Calu3 (cell line): Measurements from ENCODE around the gene AFDN.

DNA sequence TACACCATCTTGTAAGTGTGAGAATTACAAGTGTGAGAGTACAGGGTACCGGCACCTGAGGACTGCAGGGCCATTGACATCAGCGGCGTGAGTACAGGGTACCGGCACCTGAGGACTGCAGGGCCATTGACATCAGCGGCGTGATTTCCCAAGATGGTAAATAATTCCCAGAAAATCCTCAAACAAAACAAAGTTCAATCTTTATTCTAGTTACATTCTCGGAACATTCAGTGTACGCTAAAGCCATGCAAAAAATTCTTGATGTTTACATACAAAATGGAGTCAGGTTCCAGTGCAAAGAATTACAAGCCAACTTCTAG, 172.5 kb downstream of the TTLL2 start:
- PRO-cap, result no peak

DNA sequence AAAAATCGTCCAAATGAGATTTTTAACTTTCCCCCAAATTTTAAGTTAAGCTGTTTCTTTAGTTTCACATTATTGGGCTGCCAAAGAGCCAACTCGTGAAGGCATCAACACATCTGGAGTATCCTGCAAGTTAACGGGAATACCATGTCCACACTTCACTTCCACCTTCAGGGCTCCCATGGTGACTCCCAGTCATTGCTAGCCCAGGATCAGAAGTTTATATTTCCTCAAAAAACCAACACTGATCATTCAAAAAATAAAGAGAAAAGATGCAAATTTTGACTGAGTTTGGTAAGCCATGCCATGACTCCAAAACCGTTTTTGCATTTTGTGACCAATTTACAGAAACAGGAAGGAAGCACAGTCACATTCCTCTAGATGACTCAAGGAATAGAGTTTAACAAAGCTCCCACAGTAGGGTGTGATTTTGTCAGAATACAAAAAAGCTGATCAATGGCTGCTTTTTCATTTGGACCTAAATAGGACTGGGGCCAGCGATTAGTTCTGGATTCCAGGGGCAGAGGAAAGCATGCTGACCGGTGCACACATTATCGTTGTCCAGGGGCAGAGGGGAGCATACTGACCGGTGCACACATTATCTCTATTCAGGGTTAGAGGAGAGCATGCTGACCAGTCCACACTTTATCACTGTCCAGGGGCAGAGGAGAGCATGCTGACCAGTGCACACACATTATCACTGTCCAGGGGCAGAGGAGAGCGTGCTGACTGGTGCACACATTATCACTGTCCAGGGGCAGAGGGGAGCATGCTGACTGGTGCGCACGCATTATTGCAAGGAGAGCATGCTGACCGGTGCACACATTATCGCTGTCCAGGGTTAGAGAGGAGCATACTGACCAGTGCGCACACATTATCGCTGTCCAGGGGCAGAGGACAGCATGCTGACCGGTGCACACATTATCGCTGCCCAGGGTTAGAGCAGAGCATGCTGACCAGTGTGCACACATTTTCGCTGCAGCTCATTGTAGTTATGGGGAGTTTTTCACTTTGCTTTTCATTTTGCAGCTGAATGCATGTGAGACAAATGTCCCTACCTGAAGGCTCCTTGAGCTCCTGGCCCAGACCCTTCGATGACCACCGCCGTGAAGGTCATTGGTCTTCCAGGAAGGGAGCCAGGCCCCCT, 179.2 kb upstream of the AFDN start:
- PRO-cap, result no peak

- PRO-cap, result no peak
Measured at GRCh38 chr6:167778395-167778953, 48.2 kb upstream of the AFDN start.

- PRO-cap, result bidirectional peak, plus-strand start at chr6:167791780, minus-strand start at chr6:167791580
Measured at GRCh38 chr6:167790816-167792088, 35.5 kb upstream of the AFDN start.

DNA sequence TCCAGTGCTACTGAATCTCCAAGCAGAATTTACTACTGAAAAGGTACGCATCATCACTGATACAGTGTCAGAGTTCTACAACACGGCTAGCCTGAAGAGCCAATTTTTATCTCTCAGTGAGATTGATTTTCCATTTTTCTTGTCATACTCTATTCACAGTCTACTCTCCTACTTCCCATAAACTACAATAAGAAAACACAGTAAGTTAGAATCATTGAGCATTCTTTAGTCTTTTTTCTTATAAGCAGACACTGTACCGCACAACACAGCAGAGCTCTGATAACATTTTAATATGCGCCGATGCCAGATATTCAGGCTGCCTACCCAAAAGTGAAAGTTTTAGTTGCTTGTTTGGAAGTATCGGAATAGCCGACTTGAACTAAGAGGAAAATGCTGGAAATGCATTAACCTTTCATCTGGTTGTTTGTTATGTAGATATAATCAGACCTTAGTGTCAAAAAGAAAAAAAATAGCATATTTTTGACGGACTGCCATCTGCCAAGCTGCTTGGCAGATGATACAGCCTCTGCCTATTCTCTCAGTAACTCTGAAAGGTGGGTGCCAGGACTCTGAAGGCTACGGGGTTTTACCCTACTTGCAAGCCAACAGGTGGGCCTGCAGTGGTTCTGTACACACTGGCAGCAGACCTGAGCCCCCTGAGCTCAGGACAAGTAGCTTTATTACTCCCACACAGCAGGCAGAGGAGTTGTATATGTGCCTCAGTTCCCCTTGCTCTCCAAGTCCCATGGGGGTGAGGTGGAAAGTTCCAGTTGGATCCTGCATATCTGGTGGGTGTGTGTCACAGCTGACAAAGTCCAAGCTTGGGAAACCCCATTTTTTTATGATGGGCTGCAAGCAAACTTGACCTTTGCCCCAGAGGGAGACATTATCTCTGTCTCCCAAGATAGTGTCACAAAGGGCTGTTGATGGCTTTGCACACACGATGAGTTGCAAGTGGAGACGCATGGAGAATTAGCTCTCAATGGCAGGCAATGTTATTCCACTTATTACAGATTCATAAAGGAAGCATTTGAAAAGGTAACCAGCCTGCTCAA, 20.7 kb upstream of the AFDN start:
- PRO-cap, result no peak

DNA sequence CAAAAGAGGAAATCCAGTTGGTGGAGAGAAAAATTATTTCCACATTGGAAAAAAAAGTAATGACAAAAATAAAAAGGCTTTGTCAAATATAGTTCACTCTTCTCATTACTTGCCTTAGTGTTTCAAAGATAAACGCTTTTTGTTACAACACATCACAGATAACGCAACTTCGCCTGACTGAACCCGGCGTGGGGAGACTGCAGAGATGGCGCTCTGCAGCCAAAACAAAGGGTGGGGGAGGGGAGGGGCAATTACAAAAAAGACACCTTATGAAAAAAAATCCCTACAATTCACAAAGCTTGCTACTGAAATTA, 1.7 kb upstream of the AFDN start:
- PRO-cap, result no peak

DNA sequence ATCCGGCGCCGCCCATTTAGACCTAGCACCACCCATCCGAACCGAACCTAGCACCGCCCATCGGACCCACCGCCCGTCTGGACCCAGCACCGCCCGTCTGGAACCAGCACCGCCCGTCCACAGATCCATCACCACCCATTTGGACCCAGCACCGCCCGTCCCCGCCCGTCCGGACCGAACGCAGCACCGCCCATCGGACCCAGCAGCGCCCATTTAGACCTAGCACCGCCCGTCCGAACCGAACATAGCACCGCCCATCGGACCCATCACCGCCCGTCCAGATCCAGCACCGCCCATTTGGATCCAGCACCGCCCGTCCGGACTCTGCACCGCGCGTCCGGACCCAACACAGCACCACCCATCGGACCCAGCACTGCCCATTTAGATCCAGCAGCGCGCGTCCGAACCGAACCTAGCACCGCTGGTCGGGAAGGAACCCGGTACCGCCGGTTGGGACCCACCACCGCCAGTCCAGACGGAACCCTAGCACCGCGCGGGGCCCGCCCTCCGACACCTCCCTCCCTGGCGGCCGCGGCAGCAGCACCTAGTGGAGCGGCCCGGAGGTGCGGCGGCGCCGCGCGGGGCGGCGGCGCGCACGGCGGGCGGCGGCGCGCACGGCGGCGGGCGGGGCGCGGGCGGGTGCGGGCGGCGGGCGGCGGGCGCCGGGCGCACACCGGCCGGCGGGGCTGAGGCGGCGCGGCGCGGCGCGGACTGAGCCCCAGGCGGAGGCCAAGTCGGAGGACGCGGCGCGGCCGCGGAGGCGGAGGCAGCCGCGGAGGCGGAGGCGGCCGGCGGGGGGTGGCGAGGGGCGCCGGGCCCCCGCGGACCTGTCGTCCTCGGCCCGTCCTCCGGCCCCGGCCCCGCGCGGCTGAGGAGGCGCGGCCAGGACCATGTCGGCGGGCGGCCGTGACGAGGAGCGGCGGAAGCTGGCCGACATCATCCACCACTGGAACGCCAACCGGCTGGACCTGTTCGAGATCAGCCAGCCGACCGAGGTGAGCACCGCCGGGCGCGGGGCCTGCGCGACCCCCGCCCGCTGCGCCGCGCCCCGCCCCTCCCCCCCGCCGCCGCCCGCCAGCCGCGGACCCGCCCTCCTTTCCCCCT, at the start of gene AFDN:
AFDN (plus strand) TSS at position 669 of the 1,104 bp plus-strand sequence.
- PRO-cap, result bidirectional peak, plus-strand start at position 671 of the sequence, minus-strand start at position 546 of the sequence; bidirectional peak, plus-strand start at position 971 of the sequence, minus-strand start at position 870 of the sequence

DNA sequence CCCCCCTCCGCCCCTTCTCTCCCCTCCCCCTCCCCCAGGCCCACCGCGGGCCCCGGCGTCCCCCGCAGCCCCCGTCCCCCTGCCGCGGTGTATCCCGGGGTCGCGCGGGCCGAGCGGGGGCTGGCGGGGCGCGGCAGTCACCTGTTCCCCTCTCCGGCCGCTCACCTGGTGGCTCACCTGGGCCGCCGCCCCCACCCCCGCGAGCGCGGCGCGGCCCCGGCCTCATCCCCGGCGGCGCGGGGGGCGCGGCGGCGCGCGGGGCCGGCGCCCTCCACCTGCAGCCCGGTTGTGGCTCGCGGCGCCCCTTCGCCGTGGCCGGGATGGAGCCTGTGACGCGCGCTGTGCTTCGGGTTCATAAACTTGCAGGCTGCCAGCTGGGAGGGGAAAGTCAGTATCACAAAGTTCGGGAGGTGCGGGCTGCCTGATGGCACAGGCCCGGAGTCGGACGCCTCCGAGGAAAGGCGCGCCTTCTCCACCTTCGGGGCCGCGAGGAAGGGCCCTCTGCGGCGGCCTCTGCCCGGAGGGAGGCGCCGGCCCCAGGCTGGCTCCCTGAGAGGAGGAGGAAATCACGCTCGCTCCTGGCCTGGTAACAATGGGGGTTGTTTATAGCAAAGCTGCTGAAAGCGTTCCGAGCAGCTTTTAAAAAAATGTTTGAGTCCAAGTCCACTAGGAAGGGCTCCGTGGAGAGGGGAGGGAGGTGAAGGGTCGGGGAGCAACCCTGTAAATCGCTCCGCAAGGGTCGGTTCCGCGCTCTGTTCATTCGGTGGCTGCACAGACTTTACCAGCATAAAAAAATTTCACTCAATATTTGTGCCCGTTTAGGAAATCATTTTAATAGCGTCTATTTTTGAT, 862 bp downstream of the AFDN start:
- PRO-cap, result bidirectional peak, plus-strand start at position 399 of the sequence, minus-strand start at position 167 of the sequence

- PRO-cap, result no peak
Measured at GRCh38 chr6:167839739-167840171, 13.0 kb downstream of the AFDN start.

- PRO-cap, result unidirectional peak, minus-strand start at chr6:167850979
Measured at GRCh38 chr6:167850488-167851208, 23.9 kb downstream of the AFDN start.

GRCh38 chr6:167855359-167856389, 29.0 kb downstream of the AFDN start:
- PRO-cap, result no peak

- PRO-cap, result no peak
Measured at GRCh38 chr6:167857953-167859162, 31.6 kb downstream of the AFDN start.

DNA sequence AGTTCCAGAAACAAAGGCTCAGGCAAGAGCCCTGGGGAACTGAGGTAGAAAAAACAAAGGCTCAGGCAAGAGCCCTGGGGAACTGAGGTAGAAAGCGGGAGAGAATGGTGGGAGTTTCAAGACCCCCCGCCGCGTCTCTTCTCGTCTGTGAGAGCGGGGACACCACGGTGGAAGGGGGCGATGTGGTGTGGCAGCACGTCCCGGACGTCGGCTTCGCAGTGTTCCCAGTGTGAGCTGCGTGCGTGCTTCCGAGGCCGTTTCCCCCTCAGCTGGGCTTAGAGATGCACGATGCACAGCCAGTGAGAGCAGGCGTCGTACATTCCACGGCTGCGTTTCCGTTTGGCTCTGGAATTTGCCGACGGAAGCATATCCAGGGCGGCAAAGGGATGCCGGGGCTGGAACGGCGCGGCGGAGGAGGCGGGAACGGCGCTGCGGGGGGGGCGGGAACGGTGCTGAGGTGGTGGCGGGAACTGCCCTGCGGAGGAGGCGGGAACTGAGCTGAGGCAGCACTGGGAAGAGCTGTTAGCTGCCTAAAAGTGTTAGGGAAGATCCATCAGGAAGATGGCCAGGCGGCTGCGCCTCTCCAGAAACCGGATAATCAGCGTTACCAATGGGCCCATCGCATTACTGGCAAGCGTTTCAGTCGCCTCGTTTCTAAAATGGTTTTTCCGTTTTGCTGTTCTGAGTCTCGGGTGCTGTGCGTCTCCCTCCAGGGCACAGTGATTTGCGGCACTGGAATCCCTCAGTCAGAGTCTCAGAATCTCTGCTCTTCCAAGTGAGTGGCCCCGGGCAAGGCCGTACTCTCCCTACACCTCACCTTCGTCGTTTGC, 37.8 kb downstream of the KIF25 start:
- PRO-cap, result no peak

DNA sequence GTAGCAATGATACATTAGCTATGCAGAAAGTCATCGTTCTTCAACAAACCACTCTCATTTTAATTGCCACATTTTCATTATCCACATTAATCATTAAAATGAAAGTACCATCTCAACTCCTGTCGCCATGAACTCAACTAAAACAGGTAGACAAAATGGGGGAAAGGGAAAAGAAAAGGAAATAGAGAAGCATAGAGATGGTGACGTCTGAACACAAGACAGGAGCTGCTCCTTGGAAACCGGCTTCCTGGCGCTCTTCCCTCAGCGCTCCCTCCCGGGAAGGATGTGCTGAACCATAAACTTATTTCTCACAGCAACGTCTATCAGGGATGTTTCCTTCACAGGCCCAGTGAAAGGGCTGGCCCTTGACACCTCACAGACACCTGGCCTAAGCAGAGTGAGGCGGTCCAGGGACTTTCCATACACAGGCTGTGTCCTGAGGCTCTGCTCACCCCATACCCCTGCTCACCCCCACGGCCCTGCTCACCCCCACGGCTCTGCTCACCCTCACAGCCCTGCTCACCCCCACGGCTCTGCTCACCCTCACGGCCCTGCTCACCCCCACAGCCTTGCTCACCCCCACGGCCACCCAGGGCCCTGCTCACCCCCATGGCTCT, 839 bp downstream of the FRMD1 start:
- PRO-cap, result no peak

- PRO-cap, result no peak
Measured at GRCh38 chr6:168088131-168088807, 9.3 kb upstream of the FRMD1 start.

- PRO-cap, result no peak
Measured at GRCh38 chr6:168247364-168248113, 72.0 kb downstream of the DACT2 start.

- PRO-cap, result no peak
Measured at GRCh38 chr6:168541238-168541558, 100.2 kb downstream of the SMOC2 start.

GRCh38 chr6:168600900-168601594, 160.1 kb downstream of the SMOC2 start:
- PRO-cap, result no peak

DNA sequence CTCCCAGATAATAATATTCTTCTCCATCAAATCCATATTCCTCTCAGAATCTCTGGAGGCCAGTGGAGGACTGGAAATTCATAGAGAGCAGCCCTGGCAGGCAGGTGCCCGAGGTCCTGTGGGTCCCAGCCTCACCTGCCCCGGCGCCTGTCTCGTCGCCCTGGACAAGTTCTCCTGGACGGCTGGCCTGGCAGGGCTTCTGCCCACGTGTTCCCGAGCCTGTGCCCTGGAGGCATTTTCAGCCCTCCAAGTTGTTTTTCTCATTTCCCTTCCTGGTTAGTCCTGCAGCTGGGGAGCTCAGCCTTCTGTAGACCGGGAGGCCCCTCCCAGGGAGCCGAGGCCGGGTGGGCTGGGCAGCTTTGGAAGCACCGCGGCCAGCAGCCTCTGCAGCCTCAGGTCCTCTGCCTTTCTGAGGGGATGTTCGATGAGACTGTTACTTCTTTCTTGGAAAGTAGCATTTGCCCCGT, 207.2 kb downstream of the SMOC2 start:
- PRO-cap, result bidirectional peak, plus-strand start at position 279 of the sequence, minus-strand start at position 162 of the sequence

- PRO-cap, result no peak
Measured at GRCh38 chr6:169156543-169156845, 97.2 kb downstream of the THBS2 start.